Bronchus fibroblast of lung (primary cell): ENCODE results near the genes RASAL1, IQCD and SDSL.

GRCh38 chr12:113089269-113089899 lies 32.9 kb downstream of the DTX1 start:
- RAMPAGE, long total RNA: no peak

- RAMPAGE, long total RNA: no peak
Measured at GRCh38 chr12:113135172-113136089, at the start of gene RASAL1. RASAL1 (minus strand) TSS chr12:113135761.

GRCh38 chr12:113220566-113221208 lies at the start of gene IQCD:
IQCD (minus strand) TSS chr12:113221094.
- RAMPAGE, long total RNA: start-site peak on the minus strand at chr12:113221038-113221064, 25 and 21 reads in 2 replicates

- RAMPAGE, long total RNA: no peak
Measured at GRCh38 chr12:113222471-113222894, 1.2 kb downstream of the TPCN1 start.

DNA sequence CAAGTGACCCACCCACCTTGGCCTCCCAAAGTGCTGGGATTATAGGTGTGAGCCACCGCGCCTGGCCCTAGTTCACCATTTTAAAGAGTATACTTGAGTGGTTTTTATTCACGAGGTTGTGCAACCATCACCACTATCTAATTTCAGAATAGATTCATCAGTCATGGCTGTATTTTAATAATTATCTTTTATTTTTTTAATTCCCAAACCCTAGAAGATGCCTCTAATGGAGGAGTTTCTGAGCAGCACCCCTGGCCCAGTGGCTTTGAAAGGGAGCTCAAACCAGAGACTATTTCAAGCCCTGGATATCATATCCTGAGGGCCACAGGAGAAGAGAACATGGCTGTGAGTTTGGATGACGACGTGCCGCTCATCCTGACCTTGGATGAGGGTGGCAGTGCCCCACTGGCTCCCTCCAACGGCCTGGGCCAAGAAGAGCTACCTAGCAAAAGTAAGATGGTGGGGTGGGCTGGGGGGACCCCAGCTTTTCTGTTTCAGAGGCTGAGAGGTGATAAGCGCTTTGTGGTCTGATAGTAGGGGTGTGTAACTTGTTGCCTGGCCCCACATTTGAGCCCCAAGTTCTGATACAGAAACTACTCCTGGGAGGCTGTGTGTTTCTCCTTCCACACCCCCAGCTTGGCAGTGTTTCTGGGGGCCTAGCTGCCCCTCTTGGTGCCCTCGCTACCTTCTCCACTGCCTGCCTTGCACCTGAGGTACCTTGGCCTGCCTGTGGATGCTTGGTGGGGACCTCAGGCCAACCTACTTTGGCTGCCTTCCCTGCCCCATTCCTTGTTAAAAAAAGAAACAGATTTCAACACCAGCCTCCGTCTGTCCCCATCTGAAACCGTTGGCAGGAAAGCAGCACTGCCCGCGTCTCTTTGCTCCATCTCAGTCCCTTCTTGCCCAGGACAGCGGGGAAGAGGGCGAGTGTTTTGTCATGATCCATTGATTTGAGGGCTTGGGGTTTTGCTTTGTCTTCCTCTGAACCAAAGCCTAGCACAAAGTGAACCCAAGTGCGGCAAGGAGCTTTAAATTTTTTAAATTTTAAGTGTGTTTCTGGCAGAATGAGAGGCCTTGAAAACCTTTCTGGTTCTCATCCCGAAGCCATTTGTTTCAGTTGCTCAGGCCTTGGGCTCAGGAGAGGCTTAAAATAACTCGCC lies 5.6 kb downstream of the TPCN1 start:
- RAMPAGE, long total RNA: no peak

DNA sequence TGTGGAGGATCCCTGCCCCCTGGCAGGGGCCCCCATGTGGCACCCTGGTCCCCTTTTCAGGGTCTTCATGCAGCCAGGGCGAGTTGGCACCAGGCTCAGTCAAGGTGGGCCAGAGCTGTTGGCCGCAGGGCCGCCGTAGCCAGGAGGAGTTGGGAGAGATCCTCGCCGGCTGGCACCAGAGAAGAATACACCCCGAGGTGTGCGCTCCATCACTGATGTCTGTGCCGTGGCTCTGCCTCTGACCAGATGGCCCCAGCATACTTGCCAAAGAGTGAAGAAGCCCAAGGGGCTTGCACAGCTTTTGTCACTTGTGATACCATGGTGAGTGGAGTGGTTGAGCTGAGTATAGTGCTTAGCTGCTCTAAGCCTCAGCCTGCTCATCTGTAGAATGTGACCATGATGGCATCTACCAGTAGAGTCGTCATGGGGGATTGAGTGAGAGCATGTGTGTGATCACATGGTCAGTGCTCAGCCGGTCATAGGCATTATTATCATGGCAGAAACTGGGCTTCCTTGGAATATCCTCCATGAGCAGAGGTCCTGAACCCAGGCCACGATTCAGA lies 11.1 kb downstream of the TPCN1 start:
- RAMPAGE, long total RNA: no peak

DNA sequence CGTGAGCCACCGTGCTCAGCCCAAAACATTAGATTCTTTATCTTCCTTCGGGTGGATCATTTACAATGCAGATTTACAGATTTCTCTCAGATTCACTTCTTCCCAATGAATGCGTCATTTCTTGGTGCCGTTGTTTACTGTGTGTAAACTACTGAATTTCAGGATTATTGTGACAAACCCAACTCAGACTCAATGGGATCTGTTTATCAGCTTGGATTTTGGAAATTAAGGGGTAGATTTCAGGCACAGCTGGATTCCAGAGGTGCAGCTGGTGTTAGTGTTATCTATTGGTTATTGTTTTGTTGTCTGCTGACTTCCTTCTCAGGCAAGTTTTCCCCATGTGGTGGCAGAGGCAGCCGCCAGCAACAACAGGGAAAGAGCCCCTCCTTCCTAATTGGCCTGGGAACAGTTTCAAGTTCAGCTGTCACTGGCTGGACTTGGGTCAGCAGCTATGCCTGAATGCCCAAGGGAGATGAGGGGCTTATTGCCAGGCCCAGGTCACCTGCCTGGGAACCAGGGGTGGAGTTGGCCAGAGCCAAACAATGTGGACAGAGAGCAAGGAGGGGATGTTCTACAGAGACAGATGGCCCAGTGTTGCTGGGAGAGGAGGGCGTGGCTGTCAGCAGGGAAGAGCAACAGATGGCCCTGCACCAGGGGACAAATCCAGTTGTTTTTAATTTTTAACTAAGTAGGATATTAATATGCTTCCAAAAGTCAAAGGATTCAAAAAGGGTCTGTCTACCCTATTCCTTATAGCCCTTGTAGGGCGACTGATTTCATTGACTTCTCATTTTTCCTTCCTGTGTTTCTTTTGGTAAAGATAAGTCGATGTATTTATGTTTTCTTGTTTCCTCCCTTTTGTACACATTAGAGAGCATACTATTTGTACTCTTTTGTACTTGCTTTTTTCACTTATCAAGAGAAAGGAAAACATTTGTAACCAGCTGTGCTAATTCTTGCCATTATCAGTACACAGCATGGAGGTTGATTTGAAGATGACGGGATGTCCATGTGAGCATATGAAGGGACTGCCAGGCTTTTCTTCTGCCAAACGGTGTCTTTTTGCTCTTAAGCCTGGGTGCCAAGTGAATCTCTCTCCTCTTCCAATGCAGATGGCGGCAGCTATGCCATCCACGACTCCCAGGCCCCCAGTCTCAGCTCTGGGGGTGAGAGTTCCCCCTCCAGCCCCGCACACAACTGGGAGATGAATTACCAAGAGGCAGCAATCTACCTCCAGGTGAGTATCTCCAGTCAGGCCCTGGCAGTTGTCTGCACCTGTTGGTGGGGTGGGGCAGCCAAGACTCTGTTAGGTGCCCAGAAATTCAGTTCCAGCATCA lies 38.5 kb downstream of the TPCN1 start:
- RAMPAGE, long total RNA: no peak

DNA sequence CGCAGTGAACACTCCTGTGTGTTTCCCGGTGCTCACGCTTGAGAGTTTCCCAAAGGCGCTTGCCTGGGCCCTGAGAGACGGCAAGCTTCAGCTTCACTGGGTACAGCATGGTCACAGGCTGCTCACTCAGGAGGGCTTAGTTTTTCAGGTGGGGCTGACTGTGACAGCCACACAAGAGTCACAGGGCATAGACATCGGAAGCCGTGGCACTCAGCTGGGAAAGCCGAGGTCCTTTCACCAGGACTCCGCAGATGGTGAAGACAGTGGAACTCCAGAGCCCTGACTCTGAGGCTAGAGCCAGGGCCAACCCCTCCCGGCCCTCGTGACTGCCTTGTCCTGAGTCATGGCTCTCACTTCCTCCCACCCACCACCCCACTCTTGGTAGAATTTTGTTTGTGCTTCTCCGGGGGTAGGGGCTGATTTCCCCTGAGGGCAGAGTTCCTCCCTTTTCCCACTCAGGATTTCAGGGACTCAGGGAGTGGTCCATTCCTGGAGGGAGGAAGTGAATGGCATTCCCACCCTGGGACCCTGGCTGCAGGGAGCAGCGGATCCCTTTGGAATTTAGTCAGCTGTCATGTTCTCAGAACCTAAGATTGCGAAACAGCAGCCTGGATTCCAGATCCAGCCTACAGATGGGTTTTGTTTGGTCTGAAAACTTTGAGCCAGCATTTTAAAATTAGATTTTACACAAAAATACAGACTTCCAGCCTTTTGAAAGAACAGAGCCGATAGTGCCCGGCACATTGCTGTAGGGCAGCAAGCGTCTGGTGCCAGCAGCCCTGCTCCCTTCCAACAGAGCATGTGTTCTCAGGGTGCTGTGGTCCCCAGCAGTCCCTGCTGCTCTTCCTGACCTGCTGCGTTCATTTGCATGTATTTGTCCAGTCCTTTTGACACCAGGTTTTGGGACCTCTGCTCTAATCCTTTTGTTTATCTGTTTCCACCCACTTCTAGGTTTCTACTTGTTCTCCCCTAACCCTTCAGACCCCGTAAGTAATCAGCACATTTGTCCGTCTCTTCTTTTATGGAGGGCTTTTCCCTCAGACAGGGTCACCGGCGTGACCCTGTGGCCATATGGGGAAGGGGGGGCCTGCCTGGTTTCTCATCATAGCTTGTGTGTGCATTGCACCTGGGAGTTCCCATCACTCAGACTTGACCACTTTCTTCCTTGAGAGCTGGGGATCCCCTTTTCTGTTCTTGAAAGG lies 50.8 kb downstream of the TPCN1 start:
- RAMPAGE, long total RNA: no peak

DNA sequence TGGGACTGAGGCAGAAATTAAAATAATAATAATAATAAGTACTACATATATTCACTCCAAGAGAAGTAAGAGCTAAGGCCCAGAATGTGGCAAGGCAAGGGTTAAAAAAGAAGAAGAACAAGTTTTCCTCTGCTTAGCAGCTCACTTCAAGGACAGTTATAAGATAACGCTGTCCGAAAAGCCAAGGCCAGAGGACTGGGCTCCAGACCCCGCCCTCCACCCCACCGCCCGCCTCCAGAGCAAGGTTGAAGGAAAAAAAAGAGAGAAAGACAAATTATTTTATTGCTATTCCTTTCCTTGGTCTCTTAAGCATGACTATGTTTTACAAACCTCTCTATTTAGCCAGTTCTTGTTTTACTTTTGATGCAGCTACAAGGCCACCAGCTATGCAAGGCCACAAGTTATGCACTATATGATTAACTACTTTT lies 1.7 kb upstream of the PLBD2 start:
- RAMPAGE, long total RNA: no peak

DNA sequence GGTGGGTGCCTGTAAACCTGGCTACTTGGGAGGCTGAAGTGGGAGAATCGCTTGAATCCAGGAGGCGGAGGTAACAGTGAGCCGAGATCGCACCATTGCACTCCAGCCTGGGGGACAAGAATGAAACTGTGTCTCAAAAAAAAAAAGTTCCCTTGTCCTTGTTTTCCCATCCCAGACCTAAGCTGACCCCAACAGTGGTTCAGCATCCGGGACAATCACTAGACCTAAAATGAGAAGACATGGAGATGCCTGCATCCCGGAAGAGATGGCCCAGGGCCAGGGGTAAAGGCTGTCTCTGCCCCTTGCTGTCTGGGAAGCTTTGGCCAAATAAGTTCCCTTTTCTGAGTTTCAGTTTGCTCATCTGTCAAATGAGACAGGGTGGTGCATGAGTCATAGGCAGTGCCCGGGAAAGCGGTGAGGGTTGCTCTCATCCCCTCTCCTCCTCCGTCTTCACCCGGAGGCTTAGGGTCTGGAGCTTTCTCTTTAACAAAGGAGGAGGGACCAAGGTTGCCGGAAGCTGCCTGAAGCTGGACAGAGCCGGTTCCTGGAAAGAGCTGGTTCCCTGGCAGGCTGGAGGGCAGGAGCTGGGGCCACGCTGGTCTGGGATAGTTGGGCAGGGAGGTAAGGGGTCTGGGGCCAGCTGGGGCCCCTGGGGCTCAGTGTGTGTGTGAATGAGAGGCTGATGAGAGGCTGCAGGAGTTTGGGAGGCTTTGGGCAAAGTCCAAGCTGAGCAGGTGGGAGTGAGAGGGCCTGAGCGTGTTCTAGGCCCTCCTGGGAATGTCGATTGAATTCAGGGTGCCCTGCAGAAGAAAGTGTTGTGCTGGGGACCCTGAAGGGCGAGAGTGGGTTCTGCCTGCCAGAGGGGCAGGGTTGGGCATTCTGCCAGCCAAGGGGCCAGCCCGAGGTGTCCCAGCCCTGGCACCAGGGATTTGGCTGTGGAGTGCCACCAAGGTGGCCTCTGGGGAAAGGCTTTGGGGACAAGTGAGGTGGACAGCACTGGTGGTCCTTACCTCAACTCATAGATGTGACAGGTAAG lies at the start of gene SDSL:
Gene SDSL (plus strand): TSS at position 524 of the 1,036 bp plus-strand sequence.
- RAMPAGE, long total RNA: no peak

GRCh38 chr12:113617017-113617503 lies 145.4 kb upstream of the LHX5 start:
- RAMPAGE, long total RNA: no peak

DNA sequence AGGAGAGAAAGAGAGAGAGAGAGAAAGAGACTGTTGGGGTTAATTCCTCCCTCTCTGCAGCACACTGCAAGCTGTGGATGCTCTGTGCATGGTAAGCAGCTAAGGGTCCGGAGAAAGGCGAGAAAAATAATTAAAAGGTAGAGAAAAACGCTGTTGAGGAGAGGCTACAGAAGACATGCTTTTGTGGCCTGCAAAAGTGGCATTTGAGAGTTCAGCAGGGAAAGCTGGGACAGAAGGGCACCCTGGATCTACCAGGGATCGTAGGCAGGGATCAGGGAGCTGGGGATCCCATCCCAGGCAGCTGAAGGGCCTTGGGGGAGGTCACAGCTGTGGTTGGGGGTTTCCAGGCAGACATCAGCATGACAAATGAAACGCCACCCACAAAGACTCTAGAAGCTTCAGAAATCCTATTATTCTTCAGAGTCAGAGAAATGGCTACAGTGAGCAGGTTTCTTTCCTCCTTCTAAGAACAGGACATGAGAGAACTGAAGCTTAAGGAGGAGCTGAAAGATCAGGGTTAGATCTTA lies 104.5 kb downstream of the RBM19 start:
- RAMPAGE, long total RNA: no peak

DNA sequence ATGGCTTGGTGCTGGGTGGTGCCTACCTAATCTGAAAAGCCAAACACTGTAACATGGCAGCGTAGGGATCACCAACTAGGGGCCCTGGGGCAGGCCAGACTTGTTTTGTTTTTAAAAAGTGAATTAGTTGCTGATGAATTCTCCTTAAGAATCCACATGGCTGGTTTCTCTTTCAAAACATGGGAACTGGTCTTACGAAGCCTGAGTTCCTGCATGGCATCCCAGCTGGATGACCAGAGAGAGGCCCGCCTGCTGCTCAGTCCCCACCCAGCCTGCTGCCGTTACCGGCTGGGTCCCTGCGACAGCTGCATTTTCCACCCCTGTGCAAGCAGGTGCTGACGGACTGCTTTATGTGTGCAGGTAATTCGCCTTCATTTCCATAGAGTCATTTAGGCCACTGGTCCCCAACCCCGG lies 52.1 kb downstream of the RBM19 start:
- RAMPAGE, long total RNA: no peak

GRCh38 chr12:114400233-114401407 lies 5.3 kb downstream of the TBX5 start:
- RAMPAGE, long total RNA: no peak

DNA sequence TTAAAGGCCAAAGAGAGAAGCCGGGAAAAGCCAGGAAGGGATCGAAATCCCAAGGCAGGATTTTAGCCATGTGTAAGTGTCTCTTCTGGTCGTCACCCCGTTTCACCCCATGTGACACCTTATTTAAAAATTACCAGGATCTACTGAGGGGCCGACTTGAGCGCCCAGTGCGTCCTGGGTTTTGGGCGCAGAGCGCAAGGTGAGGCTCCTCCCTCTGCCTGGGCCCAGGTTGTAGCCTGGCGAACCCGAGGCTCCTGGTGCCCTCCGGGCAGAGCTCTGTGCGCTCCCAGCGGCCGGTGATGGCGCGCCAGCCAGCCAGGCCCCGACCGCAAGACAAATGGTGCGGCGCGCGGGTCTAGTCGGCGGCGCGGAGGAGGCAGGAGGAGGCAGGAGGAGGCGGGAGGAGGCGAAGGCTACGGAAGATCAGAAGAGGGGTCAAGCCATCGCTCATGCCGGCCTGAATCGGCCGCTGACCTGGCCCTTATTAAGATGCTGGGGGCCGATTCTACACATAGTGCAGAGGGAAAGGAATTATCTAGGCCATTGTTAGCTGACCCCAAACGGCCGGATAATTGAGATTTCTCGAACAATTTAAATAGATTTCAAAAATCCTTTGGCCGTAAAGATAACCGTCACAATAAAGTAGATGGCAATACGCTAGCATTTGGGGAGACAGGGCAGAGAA lies 2.9 kb downstream of the TBX5 start:
- RAMPAGE, long total RNA: no peak

DNA sequence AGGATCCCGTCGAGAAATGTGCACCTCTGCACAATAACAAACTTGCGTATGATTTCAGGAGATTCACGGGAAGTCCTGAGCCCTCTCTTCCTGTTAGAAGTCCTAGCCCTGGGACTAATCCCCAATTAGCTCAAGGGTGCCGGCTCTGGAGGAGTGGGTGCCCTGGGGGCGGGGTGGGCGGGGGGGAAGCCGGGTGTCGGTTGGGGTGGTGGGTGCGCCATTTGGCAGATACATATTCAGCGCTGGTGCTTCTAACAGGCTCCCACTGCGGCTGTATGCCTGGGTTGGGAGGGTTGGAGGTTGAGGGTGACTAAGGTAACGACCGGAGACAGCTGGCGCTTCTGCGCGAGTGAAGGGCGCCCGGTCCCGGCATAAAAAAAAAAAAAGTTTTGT lies 19.4 kb downstream of the TBX3 start:
- RAMPAGE, long total RNA: no peak

DNA sequence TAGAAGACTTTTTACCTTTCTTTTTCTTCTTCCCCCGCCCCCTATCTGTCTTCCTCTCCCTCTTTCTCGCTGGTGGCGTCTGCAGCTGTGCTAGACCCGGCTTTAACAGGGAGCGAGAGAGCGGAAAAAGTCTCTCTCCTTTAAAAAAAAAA lies 450 bp downstream of the TBX3 start:
- RAMPAGE, long total RNA: no peak

DNA sequence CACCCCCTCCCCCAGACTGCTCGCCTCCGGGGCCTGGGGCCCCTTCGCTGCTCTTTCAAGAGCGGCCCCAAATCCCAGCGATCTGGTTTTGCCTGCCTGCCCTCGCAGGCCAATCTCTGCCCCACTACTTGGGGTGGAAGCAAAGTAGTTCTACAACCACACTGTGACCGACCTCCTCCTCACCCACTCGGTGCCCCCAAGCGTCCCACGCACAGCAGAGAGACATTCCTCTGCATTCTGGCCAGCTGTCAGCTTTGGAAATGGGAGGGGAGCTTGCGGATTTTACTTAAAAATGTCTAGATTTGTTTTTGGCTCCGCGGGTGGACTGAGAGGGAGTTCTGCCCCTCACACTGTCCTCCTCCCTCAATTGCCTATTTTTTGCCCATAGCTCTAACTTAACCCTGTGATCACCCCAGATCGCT lies 2.5 kb upstream of the TBX3 start:
- RAMPAGE, long total RNA: no peak

DNA sequence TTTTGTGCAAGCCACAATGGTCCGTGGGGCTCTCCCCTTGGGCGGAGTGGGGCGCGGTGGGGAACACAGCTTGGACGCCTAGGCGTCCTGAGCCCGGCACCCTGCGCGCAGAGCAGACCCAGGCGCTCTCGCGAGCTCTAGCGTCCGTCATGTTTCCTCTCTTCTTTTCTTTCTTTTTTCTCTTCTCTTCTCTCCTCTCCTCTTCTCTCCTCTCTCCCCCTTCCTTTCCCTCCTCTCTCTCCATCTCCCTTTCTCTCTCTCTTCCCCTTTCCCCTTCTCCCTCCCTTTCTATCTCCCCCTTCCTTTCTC lies 14.4 kb upstream of the TBX3 start:
- RAMPAGE, long total RNA: no peak

- RAMPAGE, long total RNA: no peak
Measured at GRCh38 chr12:114769523-114770096, 85.6 kb upstream of the TBX3 start.